Epidermal melanocyte (primary cell): ENCODE measurements around a stretch of chr14.

- RRBS, result no CpG with 5 or more reads among the region's 8 CpGs
Observed at GRCh38 chr14:102186971-102187754, 47.5 kb downstream of the WDR20 start.

DNA sequence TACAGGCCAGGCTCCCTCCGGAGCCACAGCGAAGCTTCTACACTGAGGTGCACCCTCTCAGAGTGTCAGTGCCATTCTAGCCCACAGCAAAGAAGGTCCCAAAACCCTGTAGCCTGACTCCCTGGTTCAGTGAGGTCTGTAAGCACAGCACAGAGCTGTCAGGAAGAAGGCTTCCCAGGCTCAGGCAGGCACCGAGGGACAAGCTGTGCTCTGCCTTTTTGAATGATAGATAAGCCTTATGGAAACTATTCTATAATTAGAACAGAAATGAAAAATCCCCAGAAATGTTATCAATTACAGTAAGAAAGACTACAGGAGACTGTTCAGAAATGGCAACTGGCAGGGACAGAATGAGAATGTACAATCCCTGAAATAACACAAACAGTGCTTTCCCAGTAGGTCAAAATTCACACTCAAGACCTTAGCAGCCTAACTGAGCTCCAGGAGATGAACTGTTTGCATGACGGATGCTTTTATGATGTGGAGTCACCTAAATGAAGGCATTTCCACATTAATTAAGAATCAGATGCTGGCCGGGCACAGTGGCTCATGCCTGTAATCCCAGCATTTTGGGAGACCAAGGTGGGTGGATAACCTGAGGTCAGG is 40.0 kb downstream of the MOK start:
- RRBS, result no CpG with 5 or more reads among the region's 5 CpGs

DNA sequence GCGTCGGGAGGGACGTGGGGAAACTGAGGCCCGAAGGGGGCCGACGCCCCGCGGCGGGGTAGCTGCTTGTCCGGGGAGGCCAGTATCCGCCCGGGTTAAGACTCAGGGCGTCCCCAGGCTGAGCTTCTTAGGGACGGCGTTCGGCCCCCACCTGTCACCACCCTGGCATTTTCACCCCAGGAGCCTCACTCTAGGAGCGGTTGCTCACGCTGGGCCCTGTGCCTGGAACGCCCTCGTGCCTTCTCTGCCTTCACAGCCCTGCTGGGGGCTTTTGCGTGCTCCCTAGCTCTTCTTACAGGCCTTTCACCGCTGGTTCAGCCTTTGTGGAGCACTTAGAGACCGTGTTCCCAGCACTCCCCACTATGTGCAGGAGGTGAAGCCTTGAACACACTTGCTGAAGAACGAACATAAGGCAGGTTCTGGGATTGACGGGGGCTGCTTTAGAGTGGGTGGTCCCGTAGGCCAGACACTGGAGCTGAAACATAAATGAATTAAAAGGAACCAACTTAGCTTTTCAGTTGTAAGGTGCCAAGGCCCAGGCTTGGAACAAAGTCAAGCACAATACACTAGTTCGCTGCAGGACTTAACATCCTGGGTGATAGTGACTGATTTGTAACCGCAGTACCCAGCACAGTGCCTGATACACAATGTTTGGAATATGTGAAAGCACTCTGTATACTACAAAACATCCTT is 659 bp downstream of the ZNF839 start:
- RRBS, result no CpG with 5 or more reads among the region's 28 CpGs

DNA sequence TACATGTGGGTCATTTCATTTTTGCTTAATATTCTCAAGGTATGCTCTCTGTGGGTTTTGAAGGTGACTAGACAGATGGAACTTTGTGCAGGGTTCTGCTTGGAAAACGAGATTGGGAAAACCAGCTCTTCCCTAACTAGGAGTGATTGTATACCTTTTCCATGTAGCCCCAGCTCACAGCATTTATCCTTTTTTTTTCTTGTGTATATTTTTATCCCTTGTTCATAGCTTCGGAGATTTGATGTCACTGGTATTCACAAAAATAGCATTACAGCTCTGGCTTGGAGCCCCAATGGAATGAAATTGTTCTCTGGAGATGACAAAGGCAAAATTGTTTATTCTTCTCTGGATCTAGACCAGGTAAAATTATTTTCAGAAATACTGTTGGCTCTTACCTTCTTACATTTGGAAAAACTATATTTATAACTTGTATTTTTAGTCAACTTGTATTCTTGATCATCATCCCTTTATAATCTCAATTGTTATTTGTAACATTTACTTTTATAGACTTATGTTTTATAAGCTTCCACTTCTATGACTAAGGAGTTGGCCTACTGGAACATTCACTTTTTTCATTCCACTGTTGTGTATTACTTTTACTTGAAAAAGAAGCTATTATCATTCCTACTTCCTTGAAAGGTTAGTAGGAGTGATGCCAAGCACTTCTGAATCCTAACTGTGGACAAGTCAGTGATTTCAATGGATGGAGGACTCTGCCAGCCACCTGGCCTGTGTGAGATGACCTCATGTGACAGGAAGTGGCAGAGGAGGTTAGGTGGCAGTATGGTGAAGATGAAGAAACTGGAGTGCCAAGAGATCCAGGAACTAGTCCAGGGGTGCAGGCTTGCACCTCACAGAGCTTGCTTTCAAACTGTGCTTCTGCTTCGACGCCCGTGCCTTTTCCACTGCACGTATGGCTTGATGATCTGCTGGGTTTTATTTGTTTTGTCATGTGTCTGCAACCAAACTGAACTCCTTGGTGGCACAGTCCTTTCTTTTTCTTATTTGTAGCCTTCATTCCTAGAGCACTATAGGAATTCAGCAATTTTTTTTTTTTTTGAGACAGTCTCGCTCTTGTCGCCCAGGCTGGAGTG is 45.9 kb downstream of the TECPR2 start:
- RRBS, result no CpG with 5 or more reads among the region's 8 CpGs

- RRBS, result no CpG with 5 or more reads among the region's 29 CpGs
Observed at GRCh38 chr14:102499107-102500070, 10.2 kb downstream of the ANKRD9 start.

GRCh38 chr14:102507208-102507998 is 2.2 kb downstream of the ANKRD9 start:
- RRBS, result 89% methylated on average over 37 of the region's 119 CpGs

DNA sequence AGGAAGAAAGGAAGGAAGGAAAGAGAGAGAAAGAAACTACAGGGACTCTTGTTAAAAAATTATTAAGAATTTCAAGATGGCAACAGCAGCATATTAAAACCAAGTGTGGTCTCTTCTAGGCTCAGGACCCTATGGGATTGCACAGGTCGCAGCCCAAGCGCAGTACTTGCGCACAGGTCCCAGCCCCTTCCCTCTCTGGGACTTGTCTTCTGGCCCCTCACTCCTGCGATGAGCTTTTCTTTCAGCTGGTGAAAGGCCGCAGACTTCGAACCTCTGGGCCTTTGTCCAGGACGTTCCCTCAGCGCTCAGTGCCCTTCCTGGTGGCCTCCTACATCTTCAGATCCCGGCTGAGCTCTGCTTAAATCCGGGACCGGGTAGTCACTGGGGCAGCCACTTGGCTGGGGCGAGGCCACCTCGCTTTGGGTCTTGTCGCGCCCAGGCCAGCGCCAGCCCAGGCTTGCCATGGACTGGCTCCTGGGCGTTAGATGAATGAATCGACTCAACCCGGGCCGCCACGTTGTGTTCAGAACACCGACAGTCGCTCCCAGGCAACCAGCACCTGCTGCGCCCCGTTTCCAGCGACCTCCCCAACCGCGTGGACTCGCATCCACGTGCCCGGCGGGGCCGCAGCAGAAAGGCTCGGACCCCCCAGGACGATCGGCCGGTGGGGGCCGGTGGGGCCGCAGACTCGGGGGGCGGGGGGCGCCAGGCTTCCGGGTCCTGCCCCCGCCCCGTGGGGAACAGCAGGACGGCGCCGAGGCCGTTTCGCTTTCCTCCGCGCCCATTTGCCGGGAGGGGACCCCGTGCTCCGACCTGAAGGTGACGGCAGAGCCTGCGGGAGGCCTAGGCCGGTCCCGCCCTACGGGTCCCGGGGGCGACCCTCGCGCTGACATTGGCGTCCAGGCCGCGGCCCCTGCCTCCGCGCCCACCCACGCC is 37.6 kb upstream of the RCOR1 start:
- RRBS, result 6% methylated on average over 45 of the region's 70 CpGs

DNA sequence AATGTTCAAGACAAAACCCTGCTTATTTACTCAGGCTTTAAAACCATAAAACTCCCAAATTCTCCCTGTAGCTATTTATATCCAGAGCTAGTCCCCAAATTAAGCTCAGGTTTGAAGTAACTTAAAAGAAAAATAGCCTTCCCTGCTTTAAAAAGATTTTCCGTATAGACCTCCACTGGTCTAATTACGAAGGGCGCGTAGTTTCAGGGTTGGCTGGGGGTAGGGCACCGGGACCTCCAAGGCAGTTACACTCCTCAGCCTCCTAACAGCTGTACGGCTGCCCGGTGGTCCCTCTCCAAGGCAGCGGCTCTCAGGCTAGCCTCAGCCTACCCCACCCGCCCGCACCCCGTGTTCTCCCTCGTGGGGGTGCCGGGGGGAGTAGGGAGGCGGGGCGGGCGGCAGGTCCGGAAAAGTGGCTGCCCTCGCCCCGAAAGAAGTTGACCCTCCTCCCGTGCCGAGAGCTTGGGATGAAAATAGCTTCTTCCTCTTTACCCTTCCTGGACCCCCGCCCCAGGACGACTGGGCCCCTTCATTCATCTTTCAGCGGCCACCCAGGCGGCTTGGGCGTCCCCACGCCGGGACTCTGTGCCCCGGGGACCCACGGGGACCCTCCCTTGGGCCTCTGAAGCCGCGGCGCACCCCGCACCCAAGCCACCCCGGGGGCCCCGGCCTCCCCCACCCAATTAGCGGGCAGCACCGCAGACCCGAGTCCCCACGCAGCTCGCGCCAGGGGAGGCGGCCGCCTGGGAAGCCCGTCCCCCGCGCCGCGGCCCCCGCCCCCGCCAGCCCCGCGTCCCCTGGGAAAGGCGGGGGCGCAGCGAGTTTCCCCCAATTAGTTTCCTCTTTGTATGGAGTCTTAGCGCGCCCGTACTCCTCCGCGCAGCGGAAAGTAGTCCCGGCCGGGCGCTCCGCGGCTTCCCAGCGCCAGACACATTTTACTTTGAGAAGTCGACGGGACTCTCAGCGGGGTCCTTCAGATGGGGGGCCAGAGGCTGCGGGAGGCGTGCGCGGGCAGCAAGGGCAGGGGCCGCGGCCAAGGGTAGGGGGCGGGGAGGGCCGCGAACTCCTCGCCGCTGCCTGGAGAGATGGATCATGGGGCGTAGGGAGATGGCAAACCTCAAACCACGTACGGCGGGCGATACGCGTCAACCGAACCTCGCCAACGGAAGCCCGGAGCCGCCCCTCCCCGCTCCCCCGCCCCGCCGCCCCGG is 790 bp upstream of the RCOR1 start:
- RRBS, result 4% methylated on average over 23 of the region's 99 CpGs

GRCh38 chr14:102621567-102622076 is 29.2 kb downstream of the RCOR1 start:
- RRBS, result no CpG with 5 or more reads among the region's 7 CpGs

GRCh38 chr14:102828082-102828526 is 50.9 kb downstream of the TRAF3 start:
- RRBS, result no CpG with 5 or more reads among the region's 10 CpGs

- RRBS, result 100% methylated on average over 1 of the region's 31 CpGs
Observed at GRCh38 chr14:102870187-102870887, 52.1 kb upstream of the AMN start.

DNA sequence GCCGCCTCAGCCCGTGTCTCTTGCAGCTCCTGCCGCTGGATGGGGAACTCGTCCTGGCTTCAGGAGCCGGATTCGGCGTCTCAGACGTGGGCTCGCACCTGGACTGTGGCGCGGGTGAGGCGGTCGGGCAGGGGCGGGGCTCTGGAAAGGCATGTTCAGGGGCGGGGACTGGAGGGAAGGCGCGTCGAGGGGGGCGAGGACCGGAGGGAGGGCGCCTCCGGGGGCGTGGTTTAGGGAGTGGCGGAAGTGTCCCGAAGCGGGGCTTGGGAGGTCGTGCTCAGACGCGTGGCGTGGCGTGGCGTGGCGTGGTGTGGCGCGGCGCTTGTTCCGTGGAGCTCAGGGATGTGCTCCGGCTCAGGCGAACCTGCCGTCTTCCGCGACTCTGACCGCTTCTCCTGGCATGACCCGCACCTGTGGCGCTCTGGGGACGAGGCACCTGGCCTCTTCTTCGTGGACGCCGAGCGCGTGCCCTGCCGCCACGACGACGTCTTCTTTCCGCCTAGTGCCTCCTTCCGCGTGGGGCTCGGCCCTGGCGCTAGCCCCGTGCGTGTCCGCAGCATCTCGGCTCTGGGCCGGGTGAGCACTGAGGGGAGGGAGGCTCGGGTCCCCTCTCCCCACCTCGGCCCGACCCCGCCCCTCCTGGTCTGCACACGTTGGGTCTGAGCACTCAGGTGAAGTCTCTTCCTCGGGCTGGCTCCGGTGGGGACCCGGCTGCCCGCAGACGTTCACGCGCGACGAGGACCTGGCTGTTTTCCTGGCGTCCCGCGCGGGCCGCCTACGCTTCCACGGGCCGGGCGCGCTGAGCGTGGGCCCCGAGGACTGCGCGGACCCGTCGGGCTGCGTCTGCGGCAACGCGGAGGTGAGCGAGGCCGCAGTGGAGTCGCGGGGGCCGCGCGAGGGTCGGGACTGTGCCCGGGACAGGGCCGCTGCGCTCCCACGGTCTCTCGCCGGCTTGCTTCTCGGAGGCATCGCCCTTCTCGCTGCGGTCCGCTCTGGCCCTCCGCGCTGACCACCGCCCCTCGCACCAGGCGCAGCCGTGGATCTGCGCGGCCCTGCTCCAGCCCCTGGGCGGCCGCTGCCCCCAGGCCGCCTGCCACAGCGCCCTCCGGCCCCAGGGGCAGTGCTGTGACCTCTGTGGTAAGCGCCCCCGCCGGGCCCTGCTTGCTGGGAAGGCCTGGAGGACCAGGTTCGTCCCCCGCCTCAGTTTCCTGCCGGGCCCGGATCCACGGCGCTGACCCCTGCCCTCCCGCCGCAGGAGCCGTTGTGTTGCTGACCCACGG is 6.4 kb downstream of the AMN start:
- RRBS, result 5% methylated on average over 33 of the region's 144 CpGs

DNA sequence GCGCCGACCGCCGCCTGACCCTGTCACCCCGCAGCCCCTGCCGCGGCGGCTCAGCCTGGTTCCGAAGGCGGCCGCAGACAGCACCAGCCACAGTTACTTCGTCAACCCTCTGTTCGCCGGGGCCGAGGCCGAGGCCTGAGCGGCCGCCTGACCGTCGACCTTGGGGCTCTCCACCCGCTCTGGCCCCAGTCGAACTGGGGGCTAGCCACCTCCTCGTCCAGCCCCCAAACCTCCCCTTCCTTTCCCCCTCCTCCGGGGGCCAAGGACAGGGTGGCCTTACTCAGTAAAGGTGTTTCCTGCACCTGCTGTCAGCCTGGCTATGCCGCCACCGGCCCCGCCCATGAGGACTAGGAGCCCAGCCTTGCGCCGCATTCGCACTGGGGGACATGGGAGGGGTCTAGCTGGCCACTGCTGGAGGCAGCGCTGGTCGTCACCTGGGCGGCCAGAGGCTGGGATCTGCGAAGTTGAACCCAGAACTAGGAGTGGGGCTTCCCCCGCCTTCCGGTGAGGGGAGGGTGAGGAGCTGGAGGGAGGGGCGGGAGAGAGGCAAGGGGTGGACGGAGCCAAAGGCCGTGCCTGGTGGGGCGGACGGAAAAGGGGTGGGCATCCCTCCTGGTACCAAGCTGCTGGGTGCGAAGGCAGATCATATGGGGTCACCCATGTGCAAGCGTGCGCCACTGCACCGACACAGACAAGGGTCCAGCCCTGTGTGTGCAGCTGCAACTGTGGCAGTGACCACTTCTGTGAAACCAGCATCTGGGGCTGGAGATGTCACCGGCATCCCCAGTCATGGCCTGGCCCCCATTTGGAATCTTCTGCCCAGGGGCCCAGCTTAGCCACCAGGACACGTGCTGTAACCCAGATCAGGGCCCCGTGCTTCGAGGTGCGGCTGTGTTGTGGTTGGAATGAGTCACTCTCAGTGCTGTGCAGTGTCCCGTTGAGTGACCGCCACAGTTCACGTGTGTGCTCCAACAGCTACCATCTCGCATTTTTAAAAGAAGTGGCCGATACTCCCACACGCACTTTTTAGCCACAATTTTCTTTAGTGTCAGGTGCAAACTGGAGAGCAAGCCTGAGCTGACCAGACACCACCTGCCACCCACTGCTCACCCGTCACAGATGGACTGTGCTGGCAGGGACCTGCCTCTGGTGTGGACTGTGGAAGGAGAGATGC is 8.5 kb downstream of the AMN start:
- RRBS, result 18% methylated on average over 7 of the region's 57 CpGs

GRCh38 chr14:103090912-103092040 is 3.2 kb upstream of the EXOC3L4 start:
- RRBS, result 7% methylated on average over 37 of the region's 78 CpGs

DNA sequence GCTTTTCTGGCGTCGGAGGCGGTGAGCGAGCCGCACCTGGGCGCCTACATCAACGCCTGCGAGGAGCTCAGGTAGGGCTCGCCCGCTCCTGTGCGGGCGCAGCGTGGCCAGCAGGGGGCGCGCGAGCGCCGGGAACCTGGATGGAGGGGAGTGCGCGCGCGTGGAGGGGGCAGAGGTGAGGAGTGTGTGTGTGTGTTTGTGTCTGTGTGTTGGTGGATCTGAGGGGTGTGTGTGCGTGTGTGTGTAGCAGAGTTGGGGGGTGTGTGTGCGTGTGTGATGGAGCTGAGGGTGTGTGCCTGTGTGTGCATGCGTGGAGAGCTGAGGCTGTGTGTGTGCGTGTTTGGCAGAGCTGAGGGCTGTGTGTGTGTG is 10.5 kb downstream of the EXOC3L4 start:
- RRBS, result no CpG with 5 or more reads among the region's 26 CpGs

GRCh38 chr14:103108778-103109368 is 14.3 kb downstream of the EXOC3L4 start:
- RRBS, result no CpG with 5 or more reads among the region's 9 CpGs

DNA sequence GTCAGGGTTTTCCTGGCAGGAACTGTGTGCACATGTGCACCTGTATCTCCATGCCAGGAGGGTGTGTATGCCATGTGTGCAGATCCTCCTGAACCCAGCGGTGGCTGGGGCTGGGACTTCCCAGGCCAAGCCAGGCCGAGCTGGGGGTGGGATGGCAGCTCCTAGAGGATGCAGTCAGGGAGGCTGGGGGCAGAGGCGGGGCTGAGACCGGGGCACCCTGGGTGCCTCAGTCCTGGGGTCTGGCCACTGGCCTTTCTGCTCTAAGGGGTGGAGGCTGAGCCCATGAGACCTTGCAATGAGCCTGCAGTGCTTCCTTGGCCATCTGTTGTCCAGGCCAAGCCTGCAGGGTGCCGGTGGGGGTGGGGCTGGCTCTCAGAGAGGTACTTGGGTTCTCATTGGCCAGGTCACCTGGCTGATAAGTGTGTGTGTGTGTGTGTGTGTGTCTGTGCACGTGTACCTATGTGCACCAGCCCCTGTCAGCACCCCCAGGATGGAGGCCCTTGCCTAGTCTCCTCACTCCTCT is 10.8 kb upstream of the TNFAIP2 start:
- RRBS, result no CpG with 5 or more reads among the region's 6 CpGs

DNA sequence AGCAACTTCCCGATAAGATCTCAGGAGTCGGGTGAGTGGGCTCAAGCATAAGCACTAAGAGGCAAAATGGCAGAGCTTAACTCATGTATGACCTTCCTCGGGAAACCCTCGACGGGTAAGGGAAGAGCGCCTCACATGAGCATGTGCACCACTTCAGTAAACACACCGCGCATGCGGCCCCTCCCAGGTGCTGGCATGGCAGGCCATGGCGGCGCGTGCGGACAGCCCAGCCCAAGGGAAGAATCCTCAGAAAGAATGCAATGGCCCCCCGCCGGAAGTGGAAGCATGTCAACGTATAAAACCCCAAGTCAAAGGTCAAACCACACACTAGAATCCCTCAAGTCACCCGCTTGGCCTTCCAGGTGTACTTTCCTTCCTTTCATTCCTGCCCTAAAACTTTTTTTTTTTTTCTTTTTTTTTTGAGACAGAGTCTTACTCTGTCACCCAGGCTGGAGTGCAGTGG is 6.6 kb upstream of the TNFAIP2 start:
- RRBS, result no CpG with 5 or more reads among the region's 17 CpGs

DNA sequence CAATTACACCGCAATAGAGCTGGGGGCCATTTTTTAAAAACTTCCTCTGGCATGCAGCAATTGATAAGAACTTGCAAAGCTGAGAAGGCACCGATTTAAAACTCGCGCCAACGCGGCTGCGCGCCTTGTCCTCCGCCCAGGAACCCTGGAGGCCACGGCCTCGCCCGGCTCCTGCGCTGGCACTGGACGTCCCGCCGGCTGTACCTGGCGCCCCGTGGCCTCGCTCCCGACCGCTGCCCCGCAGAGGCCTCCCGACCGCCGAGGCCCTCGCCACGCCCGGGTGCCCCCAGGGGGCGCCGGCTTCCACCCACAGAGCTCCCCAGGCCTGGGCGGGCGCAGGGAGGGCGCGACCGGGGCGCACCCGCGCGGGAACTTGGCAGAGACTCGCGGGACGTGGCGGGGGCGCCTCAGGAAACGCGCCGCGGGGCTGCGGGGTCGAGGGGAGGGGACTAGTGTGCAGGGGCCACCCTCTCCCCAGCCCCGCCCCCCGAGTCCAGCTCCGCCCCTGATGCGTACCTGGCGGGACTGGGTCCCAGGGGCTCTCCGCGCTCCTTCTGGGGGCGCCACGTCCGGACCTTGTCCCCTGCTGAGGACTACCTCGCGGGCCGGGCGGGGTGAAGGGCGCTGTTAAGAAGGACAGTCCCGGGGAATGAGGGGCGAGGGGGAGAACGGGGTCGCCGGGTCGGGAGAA is 65.7 kb downstream of the TNFAIP2 start:
- RRBS, result 8% methylated on average over 28 of the region's 71 CpGs